ENCODE results near the genes CAPN9 and SIPA1L2.

DNA sequence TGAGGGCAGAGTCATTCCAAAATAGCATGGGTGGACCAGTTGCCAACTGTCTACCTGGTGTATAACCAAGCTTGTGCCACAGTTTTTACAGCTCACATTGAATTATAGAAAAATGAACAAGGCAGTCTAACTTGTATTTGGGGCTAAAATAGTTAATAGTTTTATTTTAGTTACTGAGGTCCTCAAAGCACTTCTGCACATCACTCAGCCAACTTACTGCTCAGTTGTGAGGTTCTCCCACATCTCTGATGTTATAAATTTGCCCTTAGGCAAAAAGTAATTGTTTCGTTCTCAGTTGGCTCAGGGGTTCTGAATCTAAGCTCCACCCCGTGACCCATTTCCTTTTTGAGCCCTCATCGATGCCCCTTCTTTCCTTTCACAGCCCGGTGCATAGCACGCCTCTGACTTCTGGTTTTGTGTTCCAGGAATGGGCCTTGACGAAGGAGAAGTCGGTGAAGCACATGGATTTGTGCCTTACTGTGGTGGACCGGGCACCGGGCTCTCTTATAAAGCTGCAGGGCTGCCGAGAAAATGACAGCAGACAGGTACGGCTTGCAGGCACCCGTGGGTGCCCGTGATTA, 152.0 kb downstream of the PGBD5 start:
- RRBS = 100% methylated on average over 2 of the region's 13 CpGs

DNA sequence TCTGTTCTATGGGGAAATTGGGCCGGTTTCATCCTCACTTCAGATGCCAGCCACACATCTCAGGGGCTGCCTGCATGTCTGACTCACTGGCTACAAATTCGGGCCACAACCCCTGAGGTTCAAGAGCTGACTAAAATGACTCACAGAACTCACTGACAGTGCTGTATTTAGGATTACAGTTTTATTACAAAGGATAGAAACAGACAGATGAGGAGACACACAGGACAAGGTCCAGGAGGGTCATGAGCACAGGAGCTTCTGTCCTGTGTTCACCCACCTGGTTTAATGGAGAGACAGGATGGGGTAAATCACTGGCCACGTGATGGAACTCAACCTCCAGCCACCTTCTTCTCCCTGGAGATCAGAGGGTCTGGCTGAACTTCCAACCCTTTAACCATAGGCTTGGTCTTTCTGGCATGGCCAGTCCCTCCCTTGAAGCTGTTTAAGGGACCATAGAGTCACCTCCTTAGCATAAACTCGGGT, 83.7 kb upstream of the PGBD5 start:
- RRBS = no CpG with 5 or more reads among the region's 4 CpGs

DNA sequence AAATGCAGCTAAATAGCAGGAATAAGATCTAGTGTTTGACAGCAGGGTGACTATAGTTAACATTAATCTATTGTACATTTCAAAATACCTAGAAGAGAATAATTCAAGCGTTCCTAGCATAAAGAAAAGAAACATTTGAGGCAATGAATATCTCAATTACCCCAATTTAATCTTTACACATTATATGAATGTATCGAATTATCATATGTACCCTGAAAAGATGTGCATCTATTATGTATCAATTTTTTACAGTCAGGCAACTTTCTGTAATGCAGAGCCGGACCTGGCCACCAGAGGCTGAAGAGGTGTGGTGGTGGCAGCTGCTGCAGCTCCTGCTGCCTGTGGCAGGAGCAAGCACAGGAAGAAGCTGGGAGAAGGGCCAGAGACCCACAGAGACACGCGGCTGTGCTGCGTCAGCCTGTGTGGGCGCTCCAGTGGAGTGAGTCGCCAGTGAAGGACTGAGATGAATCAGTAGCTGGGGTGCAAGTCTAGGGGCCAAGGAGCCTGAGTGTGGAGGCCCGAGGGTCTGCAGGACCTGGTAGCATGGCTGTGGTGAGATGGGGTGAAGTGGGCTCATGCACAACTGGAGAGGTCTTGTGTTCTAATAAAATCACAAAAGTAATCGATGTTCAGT, 74.3 kb upstream of the COG2 start:
- RRBS = no CpG with 5 or more reads among the region's 10 CpGs

DNA sequence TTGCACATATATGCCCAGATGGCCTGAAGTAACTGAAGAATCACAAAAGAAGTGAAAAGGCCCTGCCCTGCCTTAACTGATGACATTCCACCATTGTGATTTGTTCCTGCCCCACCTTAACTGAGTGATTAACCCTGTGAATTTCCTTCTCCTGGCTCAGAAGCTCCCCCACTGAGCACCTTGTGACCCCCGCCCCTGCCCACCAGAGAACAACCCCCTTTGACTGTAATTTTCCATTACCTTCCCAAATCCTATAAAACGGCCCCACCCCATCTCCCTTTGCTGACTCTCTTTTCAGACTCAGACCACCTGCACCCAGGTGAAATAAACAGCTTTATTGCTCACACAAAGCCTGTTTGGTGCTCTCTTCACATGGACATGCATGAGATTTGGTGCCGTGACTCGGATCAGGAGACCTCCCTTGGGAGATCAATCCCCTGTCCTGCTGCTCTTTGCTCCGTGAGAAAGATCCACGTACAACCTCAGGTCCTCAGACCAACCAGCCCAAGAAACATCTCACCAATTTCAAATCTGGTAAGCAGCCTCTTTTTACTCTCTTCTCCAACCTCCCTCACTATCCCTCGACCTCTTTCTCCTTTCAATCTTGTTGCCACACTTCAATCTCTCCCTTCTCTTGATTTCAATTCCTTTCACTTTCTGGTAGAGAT, 40.9 kb upstream of the COG2 start:
- RRBS = no CpG with 5 or more reads among the region's 7 CpGs

DNA sequence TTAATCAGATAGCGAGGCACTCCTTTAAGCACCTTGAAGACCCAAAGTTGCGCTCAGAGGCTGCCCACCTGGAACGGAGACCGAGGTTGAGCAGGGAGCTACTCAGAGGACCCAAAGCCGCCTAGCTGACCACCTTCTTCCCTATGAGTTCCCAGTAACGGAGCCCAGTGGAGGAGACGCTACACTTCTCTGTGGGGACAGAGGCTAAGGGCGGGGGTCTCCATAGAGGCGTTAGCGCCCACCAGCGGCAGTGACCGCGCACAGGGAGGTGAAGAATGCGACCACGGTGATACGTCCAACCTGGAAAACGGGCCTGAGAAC, 500 bp upstream of the COG2 start:
- RRBS = no CpG with 5 or more reads among the region's 17 CpGs

- RRBS = no CpG with 5 or more reads among the region's 6 CpGs
Measured at GRCh38 chr1:230643921-230644640, 1.8 kb downstream of the COG2 start.

DNA sequence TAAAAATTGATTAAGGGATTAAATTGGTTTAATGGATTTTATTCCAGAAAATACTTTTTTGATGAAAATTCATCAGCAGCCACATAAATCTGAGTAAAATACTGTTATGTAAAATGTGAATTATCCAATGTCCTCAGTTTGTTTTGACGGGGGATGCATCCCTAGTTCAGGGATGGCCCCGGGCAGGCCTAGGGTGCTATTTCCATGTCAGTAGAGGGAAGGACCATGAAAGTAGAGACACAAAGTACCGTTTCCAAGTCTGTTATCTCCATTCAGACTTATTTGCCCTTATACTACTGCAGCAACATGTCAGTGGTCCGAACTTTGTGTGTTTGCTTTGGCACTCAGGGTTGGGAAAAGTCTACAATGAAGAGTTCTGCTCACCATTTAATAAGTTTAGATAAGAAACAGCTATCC, 11.2 kb upstream of the AGT start:
- RRBS = no CpG with 5 or more reads among the region's 4 CpGs

- RRBS = 87% methylated on average over 3 of the region's 8 CpGs
Measured at GRCh38 chr1:230747126-230747521, at the start of gene CAPN9. CAPN9 (plus strand) TSS chr1:230747388.

DNA sequence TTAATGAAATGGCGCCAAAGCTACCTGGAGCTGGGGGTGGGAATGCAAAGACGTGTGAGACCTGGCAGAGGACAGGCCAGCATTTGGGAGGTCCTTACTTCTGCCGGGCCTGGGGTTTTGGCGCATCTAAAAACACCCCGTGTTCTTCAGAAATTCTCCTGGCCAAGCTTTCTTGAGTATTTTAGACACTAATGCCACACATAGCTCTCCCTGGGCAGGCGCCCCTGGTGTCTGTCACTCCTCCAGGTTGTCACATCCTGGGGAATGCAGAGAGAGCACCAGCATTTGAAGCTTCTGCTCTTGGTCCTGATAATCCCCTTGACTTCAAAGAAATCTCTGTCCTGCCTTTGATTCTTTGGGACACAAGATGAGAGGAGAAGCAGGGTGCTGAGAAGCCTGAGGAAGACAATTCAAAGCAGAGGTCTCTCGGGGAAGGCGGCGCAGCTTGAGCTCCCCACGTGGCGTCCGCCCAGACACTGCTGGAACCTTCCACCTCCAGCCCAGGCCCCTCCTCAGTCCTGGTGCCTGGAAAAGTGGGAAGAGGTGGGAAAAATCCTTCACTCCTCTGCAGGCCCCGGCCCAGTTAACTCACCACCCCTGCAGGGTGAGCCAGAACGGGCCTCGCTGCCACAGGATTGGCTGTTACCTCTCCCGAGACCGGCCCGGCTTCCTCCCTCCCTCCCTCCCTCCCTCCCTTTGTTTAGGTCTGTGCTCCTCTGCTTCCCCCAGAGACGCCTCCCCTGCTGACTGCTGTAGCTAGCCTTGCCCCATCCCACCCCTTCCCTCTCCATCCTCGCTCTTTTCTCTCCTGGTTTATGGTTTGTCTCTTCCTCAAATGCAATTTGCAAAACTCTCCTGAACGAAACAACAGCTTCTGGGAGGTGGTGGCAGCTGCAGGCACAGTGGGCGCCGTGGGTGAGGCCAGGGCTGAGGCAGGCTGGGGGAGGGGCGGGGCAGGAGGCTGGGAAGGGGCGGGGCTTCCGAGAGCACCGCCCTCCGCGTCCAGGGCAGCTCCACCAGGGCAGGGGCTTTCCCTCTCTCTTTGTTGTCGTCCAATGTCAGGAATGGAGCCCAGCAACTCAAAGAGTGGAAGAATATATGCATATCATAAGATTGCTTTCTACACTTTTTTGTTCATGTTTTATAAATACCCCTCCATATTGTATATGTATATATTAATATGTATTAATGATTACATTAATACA, 6.4 kb downstream of the CAPN9 start:
- RRBS = no CpG with 5 or more reads among the region's 30 CpGs

GRCh38 chr1:230807884-230808402, 60.4 kb downstream of the C1orf198 start:
- RRBS = no CpG with 5 or more reads among the region's 3 CpGs

DNA sequence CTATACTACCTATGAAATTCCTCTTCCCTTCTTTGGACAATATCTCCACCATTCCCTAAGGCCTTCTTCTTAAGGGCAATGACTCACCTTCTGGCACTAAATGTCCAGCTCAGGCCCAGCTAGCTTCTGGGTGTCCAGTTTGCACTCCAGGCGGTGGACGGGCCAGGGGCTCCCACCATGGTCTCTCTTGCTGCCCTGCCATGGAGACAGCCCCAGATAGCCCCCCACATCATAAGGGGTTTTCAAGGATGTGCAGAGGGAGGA, 43.8 kb downstream of the C1orf198 start:
- RRBS = no CpG with 5 or more reads among the region's 2 CpGs

GRCh38 chr1:231016533-231017552, 23.2 kb downstream of the FAM89A start:
- RRBS = no CpG with 5 or more reads among the region's 12 CpGs

GRCh38 chr1:231336730-231337348, 813 bp downstream of the EXOC8 start:
- RRBS = 5% methylated on average over 7 of the region's 30 CpGs

- RRBS = no CpG with 5 or more reads among the region's 18 CpGs
Measured at GRCh38 chr1:231339462-231340010, 1.4 kb downstream of the SPRTN start.

DNA sequence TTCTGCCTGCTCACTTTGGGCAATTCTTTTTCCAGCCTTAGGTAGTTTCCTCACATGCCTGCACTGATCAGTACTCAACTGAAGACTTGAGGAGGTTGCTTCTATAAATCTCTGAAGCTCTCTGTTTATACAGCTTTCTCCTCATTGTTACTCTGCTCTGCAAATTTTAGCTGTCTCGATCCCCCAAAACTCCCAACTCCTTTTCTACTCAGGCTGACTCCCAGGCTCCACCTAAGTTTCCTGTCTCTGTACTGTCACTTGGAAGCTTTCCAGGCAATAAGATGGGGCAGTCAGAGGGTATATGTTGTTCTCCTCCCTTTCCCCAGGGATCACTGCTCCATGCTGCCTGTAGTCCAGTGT, 13.3 kb downstream of the TSNAX start:
- RRBS = no CpG with 5 or more reads among the region's 1 CpG

DNA sequence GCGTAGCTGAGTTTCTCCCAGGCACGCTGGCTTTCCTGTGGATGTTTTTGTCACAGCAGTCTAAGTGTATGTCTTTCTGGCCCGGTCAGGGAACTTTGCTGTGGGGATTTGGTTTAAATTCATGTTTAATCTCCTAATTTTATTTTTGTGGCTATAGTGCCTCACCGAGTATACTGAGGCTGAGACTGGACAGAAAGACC, 292.7 kb downstream of the DISC1 start:
- RRBS = no CpG with 5 or more reads among the region's 4 CpGs

GRCh38 chr1:231929170-231929683, 302.6 kb downstream of the DISC1 start:
- RRBS = no CpG with 5 or more reads among the region's 8 CpGs

GRCh38 chr1:232226044-232226672, 403.8 kb downstream of the SIPA1L2 start:
- RRBS = no CpG with 5 or more reads among the region's 7 CpGs

- RRBS = no CpG with 5 or more reads among the region's 9 CpGs
Measured at GRCh38 chr1:232376491-232376834, 253.5 kb downstream of the SIPA1L2 start.

GRCh38 chr1:232629751-232630214, at the start of gene SIPA1L2:
SIPA1L2 (minus strand) TSS chr1:232630133.
- RRBS = 4% methylated on average over 15 of the region's 67 CpGs